ENCODE data around the genes GATAD1, SAMD9, VPS50 and PON1.

DNA sequence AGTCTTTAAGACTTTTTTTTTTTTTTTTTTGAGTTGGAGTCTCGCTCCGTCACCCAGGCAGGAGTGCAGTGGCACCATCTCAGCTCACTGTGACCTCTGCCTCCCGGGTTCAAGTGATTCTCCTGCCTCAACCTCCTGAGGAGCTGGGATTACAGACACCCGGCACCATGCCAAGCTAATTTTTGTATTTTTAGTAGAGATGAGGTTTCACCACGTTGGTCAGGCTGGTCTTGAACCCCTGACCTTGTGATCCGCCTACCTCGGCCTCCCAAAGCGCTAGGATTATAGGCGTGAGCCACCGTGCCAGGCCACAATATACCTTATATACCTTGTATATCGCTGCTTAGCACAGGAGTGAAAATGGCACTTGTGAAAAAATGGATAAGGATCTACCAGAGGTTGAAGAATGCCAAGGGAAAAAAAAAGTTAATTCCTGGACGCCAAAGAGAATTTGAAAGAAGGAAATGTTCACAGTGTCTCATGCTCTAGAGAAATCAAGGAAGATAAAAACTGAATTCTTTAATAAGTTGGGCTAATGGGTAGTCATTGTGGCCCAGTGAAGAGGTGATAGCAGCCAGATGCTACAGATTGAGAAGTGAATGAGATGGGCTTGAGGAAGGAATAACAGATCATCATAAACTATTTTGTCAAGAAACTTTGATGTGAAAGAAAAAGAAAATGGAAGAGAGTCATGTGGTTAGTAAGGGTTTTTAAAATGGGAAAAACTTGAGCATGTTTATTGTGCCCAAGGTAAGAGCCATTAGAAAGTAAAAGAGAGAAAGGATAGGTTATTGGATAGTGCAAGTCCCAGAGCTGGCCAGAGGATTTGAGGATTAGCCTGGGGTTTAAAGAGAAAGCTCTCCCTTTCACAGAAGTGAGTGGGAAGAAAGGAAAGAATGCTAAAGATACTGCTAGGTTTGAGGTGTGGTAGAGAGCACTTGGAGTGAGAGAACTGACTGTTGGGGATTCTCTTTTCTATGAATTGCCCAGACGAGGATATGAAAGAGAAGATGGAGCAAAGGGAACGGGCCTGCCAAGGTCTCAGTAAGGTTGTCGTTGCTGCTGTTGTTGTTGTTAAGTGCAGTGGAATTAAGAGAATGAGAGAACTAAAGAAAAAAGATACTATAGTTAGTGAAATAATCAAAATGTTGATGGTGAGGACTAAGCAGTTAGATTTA is 98.5 kb upstream of the GATAD1 start:
- PRO-cap, result no peak
- RAMPAGE, long total RNA, result no peak

DNA sequence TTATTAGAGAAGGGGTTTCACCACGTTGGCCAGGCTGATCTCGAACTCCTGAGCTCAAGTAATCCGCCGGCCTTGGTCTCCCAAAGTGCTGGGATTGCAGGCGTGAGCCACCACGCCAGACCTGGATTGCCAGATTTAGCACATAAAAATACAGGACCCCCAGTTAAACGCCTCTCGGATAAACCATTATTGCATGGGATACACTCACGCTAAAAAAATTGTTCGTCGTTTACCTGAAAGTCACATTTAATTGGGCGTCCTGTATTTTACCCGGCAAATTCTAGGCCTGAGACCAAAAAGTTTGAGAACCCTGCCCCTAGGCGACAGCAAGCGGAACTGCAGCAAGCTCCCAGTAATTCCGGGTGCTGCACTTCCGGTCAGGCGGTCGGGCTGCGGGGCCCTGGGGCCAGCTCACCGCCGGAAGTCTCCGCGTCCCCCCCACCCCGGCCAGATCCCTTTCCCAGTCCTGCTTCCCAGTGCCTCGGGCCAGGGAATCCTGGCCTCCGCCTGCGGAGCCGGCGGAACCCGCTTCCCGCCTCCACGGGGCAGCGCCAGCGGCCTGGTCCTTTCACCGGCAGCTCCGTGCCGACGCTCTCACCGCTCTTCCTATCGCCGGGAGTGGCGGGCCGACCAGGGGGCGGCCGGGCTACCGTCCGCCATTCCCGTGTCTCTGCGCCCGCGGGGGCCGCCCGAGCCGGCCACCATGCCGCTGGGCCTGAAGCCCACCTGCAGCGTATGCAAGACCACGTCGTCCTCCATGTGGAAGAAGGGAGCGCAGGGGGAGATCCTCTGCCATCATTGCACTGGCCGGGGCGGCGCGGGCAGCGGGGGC is at the start of gene GATAD1:
GATAD1 (plus strand) TSS at position 456 of the 832 bp plus-strand sequence.
- PRO-cap, result bidirectional peak, plus-strand start at position 352 of the sequence, minus-strand start at position 252 of the sequence
- RAMPAGE, long total RNA, result no peak

DNA sequence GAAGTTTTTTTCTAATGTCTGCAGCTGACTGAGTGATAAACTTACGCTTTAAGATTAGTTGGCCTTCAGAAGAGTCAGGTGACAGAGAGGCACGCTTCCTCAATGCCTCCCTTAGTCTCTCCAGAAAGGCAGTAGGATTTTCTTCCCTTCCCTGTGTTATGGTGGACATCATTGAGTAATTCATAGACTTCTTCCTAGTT is 3.6 kb downstream of the ERVW-1 start:
- PRO-cap, result no peak
- RAMPAGE, long total RNA, result no peak

- PRO-cap, result no peak
- RAMPAGE, long total RNA, result no peak
These were observed 43.9 kb upstream of the FAM133B start for GRCh38 chr7:92634026-92634647.

- PRO-cap, result no peak
- RAMPAGE, long total RNA, result no peak
These were observed 118.0 kb downstream of the CDK6 start for GRCh38 chr7:92718023-92719076.

GRCh38 chr7:92800206-92800936 is 36.0 kb downstream of the CDK6 start:
- PRO-cap, result no peak
- RAMPAGE, long total RNA, result no peak

GRCh38 chr7:93117713-93118426 is at the start of gene SAMD9:
TSS of gene SAMD9 (minus strand) at chr7:93117979.
- PRO-cap, result no peak
- RAMPAGE, long total RNA, result no peak

GRCh38 chr7:93231609-93232730 is at the start of gene VPS50:
TSS of gene VPS50 (plus strand) at chr7:93232366.
- PRO-cap, result no peak
- RAMPAGE, long total RNA, result start-site peak on the plus strand at chr7:93232360-93232379, 38 and 65 reads in 2 replicates

DNA sequence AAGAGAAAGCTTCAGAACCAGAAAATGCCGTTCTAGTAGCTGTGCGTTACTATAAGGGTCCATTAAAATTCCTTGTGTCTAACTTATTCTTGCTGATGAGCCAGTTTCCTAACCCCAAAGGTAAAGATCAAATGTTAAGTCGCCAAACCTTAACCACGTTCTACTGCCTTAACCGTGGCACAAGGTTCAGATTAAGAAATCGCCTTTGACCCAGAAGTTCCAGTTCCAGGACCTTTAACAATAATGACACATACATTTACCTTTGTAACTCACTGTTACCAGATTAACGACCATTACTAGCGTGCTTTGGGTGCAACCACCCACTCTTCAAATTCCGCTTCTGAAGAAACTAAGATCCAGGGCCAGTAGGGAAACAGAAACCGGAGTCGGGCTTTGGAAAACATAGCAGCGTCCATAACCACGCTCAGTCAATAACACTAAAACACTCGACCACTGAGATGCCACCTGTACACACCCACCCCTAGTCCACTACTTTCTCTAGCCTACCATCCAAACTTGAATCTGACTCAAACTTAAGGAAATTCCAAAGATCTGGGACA is 596 bp downstream of the BET1 start:
- PRO-cap, result no peak
- RAMPAGE, long total RNA, result no peak

GRCh38 chr7:94176830-94177685 is 172.9 kb upstream of the BET1 start:
- PRO-cap, result no peak
- RAMPAGE, long total RNA, result no peak

DNA sequence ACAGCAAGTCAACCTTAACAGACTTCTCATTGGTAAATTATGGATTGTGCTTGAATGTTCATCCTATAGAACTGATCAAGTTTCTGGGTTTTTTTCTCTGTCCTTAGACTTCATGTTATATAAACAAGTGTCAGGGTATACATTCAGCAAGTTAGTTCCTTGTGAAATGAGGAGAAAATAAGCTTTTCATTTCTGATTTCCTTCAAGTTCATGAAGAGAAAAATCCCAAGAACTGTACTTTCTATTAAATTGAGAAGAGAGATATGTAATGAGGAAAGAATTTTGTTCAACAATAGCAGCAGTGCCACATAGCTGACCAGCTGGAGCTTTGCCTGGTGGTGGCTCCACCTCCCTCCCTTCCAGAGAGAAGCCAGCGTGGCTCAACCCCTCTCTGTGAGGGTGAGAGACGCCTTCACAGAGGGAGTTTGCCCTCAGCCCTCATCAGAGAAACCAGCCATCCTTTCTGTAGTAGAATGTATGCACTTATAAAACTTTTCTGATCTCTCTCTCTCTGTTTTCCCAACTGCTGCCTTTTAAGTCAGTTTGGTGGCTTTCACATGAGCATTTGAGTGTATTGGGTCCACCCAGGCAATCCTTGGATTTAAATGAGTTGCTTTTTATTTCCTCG is 20.5 kb upstream of the COL1A2 start:
- PRO-cap, result no peak
- RAMPAGE, long total RNA, result no peak

DNA sequence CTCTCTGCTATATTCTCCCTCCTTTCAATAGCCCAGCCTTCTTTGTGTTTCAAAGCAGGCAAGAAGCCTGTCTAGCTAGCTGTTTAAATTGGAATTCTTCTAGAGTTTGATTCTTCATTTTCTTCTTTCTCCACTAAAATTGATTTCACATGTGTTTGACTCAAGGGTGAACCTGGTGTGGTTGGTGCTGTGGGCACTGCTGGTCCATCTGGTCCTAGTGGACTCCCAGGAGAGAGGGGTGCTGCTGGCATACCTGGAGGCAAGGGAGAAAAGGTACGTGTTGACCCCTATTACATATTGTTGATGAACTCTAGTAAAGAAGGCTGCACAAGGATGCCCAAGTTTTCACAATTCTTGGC is 22.8 kb downstream of the COL1A2 start:
- PRO-cap, result no peak
- RAMPAGE, long total RNA, result no peak

DNA sequence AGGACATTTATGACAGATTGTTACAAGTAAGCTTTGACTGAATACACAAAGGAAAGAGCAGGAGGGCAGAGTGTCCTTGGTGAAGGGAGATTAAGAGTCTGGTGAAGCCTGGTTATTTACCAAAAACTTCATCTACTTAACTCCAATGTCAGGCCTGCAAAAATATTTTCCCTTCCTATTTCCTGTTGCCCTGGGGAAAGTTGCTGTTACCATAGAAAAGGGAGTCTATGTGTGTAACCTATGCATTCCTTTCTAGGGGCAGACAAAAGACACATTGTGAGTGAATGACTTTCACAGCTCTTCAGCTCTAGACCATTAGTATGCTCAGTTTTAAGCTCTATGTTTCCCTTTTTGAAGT is 45.5 kb upstream of the SGCE start:
- PRO-cap, result no peak
- RAMPAGE, long total RNA, result no peak

DNA sequence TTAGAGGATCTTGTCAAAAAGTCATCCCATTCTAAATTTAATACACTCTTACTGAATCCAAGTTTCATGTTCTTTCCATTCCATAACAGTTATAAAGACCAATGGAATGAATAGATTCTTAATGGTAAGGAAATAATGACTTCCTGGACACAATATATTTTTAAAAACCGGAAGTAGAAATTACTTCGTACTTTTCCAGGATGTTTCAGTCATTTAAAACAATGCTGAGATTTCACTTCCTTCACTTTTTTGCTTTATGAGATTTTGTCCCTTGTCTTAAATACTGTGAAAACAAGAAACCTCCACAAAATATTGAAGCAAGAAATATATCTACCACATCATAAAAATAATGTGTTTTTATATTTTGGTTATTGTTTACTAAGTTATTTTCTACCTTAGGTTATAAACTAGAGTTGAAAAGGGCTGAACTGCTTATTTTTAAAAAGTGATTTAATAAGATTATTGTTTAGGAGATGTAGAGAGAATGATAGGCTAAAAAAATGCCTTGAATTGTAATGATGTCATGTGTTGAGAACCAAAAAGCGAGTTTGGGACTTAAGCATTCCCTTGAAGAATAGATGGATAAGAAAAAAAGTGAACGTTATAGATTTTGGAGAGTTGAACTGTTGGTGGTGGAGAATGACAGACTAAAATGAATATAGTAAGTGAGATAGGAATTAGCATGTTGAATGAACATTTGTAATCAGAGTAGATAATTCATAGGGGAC is 65.6 kb downstream of the PPP1R9A start:
- PRO-cap, result no peak
- RAMPAGE, long total RNA, result no peak

GRCh38 chr7:95318355-95319014 is 5.8 kb downstream of the PON1 start:
- PRO-cap, result no peak
- RAMPAGE, long total RNA, result no peak

DNA sequence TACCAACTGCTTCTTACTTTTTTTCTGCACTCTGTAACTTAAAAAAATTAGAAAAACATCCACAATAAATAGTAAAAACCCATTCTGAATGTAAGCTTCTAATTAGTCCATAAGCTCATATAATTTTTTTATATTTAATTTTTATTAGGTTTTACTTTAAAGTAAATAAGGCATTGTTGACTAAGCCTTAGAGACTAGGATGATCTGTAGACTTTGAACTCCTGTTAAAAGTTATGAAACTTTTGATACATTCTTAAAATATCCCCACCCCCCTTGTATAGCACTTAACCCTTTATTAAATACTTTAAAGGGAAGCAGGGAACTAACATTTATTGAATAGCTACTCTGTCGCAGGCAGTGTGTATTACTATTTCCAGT is 965 bp downstream of the PON1 start:
- PRO-cap, result no peak
- RAMPAGE, long total RNA, result no peak

- PRO-cap, result no peak
- RAMPAGE, long total RNA, result no peak
These were observed at the start of gene PON1 for GRCh38 chr7:95324260-95324963. TSS of gene PON1 (minus strand) at chr7:95324532.

GRCh38 chr7:95401456-95402035 is 5.4 kb upstream of the PON3 start:
- PRO-cap, result no peak
- RAMPAGE, long total RNA, result no peak

- PRO-cap, result no peak
- RAMPAGE, long total RNA, result no peak
These were observed 8.1 kb upstream of the PON3 start for GRCh38 chr7:95404279-95404661.

- PRO-cap, result no peak
- RAMPAGE, long total RNA, result no peak
These were observed 11.9 kb downstream of the PDK4 start for GRCh38 chr7:95584111-95585119.